Progenitor cell of endocrine pancreas (in vitro differentiated cells): ENCODE measurements around a stretch of chr9.

DNA sequence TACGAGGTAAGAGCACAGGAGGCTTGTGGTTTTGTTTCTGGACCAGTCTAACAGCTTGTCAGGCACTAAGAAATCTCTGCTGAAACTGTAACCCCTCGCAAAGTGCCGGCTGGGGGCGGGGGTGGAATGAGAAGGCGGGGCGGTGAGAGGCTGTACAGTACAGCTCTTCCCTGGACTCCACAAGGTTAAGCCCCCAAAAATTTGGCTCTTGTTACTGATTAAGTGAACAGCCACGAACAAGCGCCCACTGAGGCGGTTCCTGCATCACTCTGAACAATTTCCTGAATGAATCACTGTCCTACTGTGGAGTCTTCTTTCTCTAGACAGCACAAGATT, 6.8 kb downstream of the FBP2 start:
- PRO-cap: no peak

GRCh38 chr9:94664591-94665288, 25.4 kb upstream of the FBP1 start:
- PRO-cap: no peak

GRCh38 chr9:94667463-94668105, 28.3 kb upstream of the FBP1 start:
- PRO-cap: no peak

GRCh38 chr9:94668562-94669246, 29.4 kb upstream of the FBP1 start:
- PRO-cap: no peak

GRCh38 chr9:94860587-94861662, 134.4 kb downstream of the AOPEP start:
- PRO-cap: no peak

DNA sequence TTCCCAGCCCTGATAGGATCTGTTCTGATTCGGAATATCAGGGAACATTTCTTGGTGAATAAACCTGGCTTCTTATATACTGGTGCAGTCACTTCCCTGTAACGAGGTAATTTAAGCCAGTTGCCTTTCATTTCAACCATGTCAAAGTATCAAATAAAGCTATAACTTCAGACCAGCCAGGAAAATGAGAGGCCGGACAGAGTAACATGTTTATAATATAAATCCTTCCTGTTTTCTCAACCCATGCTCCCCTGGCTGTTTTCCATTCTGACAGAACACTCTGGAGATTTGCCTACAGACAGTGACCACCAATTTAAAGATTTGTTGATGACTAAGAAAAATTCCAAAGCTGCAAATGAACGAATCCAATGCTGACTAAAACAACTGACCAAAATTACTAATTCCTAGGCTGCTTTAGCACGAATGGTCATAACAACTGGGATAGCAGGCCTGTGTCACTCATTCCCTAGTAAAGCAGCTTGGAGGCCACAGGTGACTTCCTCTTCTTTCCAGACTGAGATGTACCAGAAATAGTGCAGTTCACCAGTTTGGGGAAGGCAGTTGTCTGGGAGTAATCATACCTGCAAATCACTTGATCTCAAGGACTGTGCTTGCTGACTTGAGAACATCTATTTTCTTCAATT, 141.4 kb downstream of the AOPEP start:
- PRO-cap: no peak

- PRO-cap: no peak
Measured at GRCh38 chr9:94873031-94873386, 146.5 kb downstream of the AOPEP start.

GRCh38 chr9:94922653-94923371, 196.3 kb downstream of the AOPEP start:
- PRO-cap: no peak

DNA sequence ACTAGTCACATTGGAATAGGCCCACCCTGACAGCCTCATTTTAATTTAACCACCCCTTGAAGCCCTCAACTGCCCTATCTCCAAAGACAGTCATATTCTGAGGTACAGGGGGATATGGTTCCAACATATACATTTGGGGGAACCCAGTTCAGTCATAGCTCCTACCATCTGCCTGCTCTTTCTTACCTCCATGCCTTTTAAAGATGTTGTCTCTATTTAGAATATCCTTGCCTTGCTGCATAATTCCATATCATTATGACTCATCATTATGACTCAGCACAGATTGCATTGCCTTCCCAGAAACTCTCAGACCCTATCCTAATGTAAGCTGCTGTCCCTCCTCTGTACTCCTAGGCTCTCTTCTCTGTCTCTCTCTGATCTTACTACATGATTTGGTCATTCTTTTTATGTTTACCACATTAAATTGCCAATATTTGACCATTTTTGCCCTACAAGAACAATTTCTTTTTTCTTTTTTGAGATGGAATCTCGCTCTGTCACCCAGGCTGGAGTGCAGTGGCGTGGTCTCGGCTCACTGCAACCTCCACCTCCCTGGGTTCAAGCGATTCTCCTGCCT, 211.0 kb downstream of the AOPEP start:
- PRO-cap: no peak

DNA sequence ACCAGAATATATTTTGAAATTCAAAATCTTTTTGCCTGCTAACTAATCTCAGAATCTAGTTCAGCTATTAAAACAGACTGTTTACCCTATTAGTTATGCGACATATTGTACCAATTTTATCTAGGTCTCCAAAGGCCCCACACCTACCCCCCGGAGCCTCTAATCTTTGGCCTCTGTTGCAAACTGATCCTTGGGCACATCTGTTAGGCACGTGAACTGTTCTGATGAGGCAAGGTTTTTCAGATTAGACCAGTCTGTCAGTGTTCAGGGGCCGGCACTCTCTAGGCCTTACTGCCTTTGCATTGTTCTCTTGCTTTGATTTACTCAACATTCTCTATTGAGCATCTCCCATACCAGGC, 244.9 kb downstream of the AOPEP start:
- PRO-cap: no peak

- PRO-cap: no peak
Measured at GRCh38 chr9:94984823-94985630, 258.5 kb downstream of the AOPEP start.

DNA sequence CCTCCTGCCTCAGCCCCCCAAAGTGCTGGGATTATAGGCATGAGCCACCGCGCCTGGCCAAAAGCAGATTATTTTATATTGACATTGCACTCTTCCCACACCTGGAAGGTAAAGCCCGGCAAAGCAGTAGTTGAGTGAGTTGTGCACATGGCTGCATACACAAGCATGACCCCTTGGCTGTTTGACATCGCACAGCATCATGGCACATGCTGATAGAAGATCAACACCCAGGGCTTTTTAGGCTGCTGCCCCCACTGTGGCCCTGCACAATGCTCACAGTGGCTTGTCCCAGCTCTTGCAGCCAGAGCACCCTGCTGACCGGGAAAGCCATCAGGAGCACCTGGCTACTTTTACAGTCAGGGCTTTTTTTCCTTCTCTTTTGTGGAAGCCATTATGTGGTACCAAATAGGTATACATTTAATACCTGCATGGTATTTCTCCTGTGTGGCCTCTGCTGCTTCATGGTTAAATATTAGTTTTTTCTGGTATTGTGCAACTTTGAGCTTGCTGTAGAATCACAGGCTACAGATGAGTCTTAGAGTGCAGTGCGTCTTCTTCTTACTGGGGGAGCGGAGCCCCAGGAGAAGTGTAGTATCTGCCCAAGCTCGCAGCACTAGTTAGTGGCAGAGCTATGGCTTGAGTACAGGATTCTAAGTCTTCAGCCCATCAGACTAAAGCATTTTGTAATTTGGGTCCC, 264.5 kb downstream of the AOPEP start:
- PRO-cap: no peak

- PRO-cap: no peak
Measured at GRCh38 chr9:94994798-94995695, 268.5 kb downstream of the AOPEP start.

- PRO-cap: no peak
Measured at GRCh38 chr9:95032896-95033267, 284.6 kb downstream of the FANCC start.

DNA sequence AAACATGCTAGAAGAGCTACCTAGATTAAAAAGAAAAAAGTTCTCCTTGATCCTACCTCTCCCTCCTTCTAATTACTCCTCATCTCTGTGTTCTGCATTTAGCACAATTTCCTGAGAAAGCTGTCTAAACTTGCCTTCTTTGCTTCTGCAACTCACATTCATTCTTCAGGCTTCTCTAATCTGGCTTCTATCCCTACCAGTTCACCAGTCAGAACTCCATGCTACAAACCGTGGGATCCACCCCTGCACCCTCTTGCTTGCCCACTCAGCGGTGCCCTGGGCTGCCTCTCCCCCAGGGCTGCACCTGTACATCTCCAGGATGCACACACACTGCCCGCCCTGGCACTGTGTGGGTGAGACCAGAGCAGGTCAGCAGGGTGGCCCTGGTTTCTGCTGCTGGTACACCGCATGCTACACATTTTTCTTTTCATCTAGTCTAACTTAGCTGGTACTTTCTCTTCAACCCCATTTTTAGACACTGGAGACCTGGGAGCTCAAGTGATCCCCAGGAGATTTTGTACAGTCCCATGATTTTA, 127.1 kb downstream of the FANCC start:
- PRO-cap: no peak

- PRO-cap: no peak
Measured at GRCh38 chr9:95316691-95317173, 777 bp downstream of the FANCC start.

DNA sequence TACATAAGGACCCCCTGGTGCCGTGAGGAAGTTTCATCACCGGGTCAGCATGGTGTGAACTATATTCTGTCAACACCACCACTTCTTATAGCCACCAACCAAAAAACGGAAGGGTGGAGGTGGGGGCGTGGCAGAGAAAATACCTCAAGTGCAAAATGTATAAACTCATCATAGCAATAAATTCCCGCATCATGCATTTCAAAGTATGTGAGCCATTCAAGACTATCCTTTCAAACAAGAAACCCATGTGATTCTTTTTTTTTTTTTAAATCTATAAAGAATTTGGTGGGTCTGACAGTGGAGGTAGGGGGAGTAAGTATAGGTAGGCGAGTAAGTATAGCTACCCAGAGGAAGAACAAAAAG, 13.9 kb downstream of the PTCH1 start:
- PRO-cap: no peak

GRCh38 chr9:95505458-95506311, 3.4 kb downstream of the PTCH1 start:
- PRO-cap: bidirectional peak, plus-strand start at chr9:95506045, minus-strand start at chr9:95506092; bidirectional peak, plus-strand start at chr9:95506216, minus-strand start at chr9:95506220; bidirectional peak, plus-strand start at chr9:95506350, minus-strand start at chr9:95506259

- PRO-cap: no peak
Measured at GRCh38 chr9:95517092-95517534, 8.0 kb upstream of the PTCH1 start.

DNA sequence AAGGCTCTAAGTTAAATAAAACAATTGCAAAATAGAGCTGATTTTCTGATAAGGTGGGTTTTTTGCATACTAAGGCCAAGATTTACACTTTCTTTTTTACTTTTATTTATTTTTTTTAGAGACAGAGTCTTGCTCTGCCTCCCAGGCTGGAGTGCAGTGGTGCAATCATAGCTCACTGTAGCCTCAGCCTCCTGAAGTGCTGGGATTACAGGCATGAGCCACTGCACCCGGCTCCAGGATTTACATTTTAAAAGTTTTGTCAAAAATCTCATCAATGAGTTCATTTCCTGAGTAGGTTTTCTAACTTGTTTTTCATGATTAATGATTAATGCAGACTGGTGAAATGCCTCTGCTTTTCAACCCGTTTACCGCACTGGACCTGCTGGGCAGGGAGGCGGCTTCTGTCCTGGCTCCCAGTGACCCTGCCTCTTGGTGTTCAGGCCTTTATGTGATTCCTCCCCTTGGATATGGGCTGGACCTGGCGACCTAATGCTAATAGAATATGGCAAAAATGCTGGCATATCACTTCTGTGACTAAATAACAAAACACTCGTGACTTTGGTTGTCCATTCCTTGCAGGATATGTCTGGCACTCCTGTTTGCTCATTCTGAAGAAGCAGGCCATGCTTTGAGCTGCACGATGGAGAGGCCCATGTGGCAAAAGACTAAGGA, 79.8 kb upstream of the PTCH1 start:
- PRO-cap: no peak